Mesenchymal stem cell of the bone marrow (primary cell): Measurements from ENCODE around the gene NYAP2.

DNA sequence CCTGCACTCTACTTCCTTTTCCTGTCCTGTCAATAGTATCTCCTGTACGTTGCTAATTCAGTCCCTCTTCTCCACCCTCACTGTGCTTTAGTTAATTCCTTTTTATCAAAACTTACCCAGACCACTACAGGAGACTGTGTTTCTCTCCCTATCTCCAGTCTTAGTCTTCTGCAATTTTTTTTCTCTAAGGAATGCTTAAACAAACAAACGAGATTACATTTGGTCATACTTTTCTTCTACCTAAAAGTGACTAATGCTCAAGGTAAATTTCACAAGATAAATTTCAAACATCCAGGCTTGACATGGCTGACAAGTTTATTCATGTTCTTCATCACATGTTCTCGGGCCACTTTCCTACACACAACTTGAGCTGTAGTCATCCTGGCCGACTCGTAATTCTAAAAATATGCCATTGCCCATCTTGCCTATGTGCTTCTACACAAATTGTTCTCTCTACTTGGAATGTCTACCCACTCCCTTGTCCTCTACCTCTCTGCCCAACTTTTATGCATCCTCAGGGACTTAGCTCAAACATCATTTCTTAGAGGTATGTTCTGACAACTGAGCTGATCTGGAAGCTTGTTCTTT, 23.2 kb upstream of the ACSL3 start:
- CAGE, long polyA plus RNA, result no peak

DNA sequence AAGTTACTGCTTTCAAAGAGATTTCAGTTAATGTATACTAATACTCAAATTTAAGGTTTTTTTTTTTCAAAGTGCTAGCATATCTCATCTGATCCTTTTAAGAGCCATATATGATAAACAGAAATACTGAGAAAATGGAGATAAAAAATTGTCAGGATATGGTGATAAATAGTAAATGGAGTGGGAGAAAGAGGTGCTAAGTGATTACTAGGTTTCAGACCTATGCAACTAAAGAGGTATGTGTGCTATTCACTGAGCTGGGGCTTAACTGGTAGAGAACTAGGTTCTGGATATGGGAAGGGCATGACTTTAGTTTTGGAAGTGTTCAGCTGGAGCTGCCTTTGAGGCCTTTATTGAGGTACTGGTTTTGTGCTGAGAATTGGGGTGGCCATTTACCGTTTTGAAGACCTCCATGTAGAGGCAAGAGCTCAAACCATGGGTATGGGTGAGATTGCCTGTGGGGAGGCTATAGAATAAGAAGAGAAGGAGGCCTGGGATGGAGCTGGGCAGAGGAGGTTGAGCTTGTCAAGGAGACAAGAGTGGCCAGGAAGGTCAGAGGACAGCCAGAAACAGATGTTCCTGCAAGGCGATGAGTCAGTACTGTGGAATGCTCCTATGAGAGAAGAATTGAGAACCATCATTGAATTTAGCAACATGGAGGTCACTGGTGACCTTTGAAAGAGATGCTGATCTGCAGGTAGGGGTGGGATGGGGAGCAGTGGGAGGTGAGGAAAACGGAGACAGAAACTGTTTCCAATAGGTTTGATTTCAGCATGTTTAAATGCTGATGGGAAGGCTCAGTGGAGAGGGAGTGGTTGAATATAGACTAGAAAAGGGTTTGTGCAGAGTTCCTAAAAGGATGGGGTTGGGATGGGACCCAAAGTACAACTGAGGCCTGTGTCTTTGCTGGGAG, 3.3 kb downstream of the ACSL3 start:
- CAGE, long polyA plus RNA, result no peak

DNA sequence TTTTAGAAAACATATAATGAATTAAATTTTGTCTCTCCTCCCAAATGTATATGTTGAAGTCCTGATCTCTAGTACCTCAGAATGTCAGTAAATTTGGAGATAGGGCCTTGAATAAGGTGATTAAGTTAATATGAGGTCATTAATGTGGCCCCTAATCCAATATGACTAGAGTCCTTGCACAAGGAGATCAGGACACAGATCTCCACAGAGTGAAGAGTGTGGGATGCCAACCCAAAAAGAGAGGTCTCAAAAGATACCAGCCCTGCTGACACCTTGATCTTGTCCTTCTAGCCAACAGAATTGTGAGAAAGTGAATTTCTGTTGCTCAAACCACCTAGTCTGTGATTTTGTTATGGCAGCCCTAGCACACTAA, 88.7 kb downstream of the ACSL3 start:
- CAGE, long polyA plus RNA, result no peak

DNA sequence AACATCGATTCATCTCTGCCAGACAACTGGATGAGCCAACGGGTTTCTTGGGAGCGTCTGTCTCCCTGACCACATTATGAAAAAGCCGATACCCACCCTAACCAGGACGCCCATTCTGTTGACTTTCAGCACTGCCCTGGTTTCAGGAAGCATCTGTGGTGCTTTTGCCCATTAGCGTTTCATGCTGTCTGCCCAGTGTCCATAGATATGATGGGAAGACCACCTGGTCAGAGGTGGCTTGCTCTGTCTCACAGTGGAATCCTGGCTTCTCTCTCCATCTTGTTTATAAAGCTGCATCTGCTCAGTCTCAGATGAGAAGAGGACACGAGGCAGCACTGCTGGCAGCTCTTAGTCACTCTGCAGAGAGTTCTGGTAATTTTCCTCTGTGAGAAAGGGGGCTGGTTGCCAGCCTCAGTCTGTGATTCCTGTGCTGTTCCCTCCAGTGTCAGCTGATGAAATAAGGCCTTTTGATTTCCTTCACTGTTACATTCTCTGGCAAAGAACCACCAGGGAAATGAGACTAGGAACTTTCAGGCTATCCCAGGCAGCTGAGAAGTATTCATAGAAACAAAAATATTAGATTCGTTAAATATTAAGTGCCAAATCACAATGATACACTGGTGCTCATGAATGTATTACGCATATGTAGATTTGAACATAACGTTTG, 57.7 kb upstream of the KCNE4 start:
- CAGE, long polyA plus RNA, result no peak

DNA sequence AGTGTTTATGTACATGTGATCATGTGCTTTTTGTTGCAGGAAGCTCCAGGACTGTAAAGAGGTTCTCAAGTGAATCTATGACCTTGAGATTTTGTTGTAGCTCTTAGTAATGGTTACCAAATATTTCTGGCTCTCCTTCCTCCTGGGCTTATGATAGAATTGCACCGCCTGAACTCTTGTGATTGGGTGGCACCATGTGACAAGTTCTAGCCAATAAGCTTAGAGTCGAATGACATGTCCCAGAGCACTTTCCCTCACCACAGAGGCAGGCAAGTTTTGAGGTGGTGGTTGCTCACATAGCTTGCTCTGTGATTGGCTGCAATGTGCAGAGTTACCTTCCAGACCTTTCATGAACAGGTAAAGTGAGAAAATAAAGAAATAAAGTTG, 8.9 kb upstream of the SCG2 start:
- CAGE, long polyA plus RNA, result no peak

DNA sequence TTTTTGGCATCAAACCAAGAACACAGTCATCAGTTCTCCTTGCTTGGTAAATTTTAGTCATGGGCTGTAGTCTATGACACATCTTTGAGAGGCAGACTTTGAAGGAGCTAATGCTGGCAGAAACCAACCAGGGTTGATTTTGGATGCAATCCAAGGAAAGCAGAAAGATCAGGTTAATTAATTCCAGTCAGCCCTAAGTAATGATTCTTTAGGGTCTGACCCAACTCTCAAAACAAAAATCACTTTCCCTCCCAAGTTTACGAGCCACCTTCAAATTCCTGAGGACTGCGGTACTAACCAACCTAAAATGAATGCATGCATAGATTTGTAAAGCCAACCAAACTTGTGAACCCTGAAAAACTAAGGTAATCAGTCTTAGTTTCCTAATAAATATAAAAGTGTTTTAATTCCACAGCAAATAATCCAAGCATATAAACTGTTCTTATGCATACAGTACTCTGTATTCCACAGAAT, 22.1 kb downstream of the AP1S3 start:
- CAGE, long polyA plus RNA, result no peak

DNA sequence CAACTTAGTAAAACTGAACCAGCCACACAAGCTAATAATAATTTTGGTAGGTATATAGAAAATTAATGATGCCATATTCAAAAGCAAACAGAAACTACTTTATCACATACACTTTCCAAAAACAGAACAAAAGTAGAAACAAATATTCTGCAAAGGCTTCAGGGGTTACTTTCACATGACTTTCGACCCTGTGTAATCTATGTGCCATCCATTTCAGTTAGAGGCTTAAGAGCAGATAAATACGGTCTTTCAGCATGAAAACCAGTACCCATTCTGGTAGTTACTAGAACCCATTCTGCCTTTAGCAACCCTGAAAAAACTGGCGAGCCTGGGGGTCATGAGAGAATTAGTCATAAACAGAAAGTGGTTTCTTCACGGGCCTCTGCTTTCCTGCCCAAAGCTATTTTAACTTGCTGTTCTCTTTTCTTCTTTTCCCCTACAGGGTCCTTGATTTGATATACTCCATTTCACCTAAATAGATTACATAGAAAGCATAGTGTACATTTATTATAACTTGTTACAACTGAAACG, 48.4 kb downstream of the WDFY1 start:
- CAGE, long polyA plus RNA, result no peak

DNA sequence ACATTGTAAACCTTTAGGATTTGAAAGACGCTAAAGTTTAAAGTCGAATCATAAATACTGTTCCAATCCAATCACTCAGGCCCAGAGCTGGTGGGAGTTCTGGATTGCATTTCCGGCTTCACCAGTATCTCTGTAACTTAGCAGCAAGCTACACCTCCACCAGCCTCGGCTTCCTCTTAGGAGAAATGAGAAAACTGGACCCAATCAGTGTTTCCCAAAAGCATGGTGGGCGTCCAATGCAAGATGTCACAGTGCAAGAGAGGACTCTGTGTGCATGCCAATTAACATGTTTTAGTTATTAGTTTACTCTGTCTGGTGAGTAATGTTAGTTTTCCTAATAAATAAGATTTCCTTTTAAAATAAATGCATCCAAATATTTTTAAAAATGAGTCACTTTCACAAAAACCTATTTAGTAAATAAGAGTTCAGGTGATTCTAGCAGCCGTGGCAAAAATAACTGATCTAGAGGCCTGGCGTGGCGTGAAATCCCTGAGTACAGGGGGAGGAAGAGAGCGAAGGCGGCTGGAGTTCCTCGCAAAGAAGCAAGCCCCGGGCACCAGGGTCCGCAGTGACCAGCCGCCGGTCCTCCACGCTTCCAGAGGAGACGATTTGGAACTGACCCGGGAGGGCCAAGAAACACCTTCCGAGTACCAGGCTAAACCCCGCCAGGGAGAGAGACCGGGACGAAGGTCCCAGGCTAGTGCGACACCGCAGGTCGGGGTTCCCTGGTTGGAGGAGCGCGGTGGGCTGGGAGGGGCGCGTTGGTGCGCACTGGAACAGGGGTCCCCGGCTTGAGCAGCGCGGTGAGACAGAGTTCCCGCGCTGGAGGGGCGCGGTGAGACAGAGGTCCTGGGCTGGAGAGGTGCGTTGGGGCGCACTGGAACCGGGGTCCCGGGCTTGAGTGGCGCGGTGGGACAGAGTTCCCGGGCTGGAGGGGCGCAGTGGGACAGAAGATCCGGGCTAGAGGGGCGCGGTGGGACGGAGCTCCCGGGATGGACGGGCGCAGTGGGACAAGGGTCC, 1.1 kb downstream of the WDFY1 start:
- CAGE, long polyA plus RNA, result no peak

DNA sequence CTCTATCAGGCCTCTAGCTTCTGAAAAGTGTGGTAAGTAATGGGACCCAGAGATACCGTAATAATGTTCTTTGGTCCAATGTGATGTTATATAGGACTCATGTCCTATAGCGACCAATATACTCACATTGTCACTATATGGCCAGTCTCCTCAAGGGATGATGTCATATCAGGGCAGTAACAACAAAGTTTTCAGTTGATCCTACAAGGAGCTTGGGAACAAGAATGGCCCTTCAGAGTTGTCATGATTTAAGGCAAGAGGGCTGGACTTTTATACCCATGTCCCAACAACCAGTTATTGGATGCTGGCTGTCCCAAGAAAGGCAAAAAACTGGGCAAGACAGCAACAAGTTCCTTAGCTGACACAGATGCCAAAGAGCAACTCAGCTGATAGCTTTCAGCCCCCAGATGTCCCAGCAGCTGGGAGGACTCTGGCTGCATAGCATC, 33.2 kb upstream of the SERPINE2 start:
- CAGE, long polyA plus RNA, result no peak

- CAGE, long polyA plus RNA, result no peak
Observed at GRCh38 chr2:224399667-224400132, 2.2 kb downstream of the FAM124B start.

GRCh38 chr2:224478175-224478542, 76.3 kb upstream of the FAM124B start:
- CAGE, long polyA plus RNA, result no peak

- CAGE, long polyA plus RNA, result no peak
Observed at GRCh38 chr2:224510156-224510752, 74.9 kb downstream of the CUL3 start.

DNA sequence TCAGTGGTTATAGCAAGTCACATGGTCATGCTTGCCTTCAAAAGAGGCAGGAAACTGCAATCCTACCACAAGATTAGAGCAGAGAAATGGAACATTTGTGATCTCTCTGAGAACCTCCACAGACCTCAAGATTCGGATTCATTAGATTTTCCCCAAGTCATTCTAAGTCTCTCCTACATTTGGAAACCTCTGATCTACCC, 48.5 kb upstream of the CCDC195 start:
- CAGE, long polyA plus RNA, result no peak

GRCh38 chr2:224876715-224877248, 160.6 kb upstream of the CCDC195 start:
- CAGE, long polyA plus RNA, result no peak

- CAGE, long polyA plus RNA, result no peak
Observed at GRCh38 chr2:224933352-224933902, 108.8 kb downstream of the DOCK10 start.

DNA sequence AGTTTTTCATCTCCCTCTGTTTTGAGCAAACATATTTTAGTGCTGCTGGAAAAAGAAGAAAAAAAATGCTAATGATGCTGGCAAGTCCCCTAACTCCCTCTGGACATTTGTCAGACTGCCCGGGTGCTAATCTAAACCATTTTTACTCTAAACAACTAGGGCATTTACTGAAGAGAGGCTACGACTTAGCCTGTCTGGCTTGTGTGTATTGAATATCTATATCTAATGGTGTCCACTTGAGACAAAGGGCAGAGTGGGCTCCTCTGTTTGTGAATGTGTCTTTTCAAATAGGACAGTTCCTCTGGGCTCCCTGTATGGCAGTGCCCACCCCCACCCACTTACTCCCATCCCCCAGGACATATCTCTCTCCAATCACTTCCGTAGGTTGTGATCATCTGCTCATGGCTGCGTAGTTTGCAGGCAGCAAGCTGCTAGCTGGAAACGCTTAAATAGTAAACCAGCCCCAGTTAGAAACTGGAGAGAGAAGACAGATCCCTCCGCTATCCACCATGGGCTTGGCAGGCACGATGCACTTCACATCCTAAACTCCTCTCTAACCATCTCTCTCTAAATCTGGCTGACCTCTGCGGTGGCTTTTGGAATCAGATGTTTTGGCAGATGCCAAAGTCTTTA, 58.4 kb downstream of the DOCK10 start:
- CAGE, long polyA plus RNA, result no peak

DNA sequence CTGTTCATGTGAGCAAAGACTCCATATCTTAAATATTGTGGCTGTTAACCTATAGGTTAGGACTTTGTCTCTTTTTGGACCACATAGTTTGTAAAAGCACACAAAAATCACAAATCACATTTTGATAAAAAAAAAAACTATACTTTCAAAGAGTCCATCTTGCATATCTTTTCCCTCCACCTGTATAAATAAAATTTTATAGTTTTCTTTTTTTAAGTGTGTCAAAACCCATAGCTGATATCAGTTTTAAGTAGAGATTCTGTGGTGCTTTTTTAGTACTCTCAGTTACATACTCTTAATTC, 82.8 kb upstream of the DOCK10 start:
- CAGE, long polyA plus RNA, result no peak

GRCh38 chr2:225399476-225399933, at the start of gene NYAP2:
Gene NYAP2, plus strand, starts transcription at chr2:225399710.
- CAGE, long polyA plus RNA, result no peak

DNA sequence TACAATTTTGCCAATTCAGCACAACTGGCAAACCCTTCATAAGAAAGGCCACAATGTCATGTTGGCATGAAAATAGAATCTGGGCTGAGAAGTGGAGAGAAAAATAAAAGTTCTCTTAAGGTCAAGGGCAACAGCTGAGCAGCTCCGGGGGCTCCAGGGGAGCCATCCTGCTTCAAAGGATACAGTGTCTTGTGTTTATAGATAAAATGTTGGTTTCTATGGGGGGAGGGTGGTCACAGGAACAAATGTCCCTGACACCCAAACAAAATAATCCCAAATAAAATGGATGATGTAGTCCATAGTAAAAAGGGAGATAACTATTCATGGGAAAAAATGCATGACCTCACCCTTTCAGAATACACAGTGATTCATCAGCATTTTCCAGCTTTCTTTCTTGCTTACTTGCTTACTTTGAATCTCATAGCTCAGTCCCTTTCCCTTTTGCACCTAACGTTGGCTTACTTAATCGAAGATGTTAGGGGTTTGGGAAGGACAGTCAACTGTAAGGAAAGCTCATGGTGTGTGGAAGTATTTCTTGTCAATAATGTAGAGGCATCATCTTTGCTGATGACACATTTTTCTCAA, 495.0 kb downstream of the NYAP2 start:
- CAGE, long polyA plus RNA, result no peak

GRCh38 chr2:226483837-226484245, 315.8 kb downstream of the IRS1 start:
- CAGE, long polyA plus RNA, result no peak